Epidermal melanocyte (primary cell): ENCODE measurements around a stretch of chr6.

DNA sequence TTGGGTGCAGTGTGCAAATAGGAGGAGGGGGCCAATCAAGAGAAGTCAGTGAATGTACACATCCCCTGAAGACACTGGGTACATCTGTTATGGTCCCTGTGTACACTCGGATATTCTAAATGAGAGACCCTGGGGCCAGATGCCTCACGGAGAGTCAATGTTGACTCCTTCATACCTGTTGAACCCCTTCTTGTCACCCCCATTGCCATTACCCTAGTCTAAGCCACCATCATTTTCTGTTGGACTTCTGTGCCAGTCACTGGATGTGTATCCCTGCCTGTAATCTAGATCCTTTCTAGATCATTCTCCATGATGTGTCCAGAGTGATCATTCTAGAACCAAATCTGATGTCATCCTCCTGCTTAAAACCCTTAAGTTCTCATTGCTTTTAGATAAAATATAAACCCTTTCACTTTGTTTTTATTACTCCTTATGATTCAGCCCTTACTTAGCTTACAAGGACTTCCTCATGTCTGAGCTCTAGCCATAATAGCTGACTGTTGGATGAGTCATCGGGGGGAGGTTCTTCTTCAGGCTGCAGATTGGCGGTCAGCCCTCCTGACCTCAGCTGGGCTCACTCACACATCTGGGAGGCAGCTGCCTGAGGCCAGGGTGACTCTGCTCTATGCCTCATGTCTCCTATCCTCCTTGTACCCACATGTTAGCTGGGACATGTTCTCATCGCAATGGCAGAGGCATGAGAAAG is 287.5 kb downstream of the ESR1 start:
- RRBS = no CpG with 5 or more reads among the region's 5 CpGs

DNA sequence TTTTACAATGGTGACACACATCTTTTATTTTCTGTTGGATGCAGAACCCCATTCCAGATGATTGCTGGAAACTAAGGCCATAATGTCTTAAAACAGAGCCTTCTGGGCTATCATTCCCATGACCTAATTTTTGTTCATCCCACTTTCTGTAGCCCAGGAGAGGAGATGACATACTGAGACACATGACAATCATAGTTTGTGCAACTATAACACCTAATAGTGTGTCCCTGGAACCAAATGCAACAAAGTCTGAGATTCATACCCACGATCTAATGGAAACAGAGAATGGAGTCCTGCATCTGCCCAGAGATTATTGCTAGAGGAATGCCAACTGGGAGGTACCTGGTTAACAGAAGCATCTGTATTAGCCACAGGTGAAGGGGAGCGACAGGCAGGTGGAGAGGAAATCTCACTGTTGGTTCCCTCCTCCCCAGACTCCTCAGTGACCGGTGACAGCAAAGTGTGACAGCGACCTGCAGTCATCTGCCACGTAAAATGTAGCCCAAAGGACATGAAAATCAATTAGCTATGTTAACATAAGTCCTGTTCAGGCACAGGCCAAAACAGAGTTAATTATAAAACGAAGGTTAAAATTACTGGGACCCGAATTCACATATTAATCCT is 336.8 kb downstream of the SYNE1 start:
- RRBS = no CpG with 5 or more reads among the region's 7 CpGs

DNA sequence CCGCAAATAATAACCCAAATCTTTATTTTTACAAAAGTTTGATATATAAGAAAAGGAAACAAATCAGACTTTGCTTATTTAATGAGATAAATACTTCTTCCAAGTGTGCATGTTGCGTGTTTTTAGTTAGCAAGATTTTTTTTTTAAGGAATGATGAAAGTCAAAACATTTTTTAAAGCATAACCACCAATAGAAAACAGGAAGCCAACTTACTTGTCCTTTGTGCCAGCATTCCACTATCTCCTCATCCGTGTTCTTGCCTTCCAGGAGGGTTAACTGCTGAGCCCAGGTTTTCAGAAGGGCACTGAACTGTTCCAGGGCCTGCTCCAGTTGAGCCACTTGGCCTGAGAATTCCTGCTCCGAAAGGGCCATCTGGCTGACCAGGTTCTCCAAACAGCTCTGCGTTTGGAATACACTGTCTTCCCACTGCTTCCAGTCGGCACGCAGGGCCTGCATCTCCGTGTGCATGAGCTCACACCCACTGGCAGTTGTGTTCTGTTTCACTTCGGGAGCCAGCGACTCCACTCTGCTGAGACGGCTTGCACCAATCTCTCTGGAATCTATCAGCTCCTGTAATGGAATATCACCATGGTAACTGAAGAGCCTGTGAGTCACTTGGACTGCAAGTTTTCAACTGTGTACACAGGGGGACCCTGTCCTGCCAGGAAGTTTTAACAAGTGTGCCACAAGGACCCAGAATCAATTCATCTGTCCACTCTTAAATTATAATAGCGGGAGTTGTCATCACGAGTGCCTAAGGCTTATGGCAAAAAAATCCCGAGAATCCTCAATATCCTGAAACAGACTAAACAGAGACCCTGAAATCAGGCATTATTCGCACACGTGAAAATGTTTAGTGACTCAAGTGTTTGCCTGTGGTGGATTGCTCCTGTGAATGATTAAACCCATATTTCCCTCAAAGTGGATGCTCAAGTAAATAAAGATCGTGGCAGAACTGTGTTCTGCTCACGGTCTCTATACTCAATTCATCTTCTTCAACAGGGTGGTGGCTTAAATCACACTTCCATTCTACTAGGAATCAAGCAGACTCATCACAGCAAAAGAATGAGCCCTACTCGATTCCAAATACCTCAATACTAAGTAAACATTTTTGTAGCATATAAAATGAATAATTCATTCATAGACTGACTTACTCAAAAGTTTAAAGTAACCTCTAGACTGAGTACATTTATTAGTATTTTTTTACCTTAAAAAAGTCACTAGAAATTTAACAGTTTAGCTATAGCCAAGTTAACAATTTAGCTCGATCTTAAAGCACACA is 255.9 kb downstream of the SYNE1 start:
- RRBS = no CpG with 5 or more reads among the region's 20 CpGs

GRCh38 chr6:152695594-152696063 is 2.1 kb upstream of the MYCT1 start:
- RRBS = no CpG with 5 or more reads among the region's 1 CpG

DNA sequence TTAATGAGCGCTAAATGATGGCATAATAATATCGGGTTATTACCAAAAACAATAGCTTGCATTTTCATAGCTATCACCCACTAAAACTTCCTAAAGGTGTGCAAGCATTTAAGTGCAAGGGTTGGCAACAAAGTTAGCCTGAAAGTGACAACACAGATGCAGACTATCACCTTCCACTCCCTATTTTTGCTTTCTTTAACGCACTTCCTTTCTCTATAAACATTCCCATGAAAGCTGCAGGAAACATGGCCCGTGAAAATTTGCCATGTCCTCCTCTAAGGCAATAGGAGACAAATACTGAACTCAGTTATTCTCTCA is 2.7 kb downstream of the MYCT1 start:
- RRBS = no CpG with 5 or more reads among the region's 4 CpGs

DNA sequence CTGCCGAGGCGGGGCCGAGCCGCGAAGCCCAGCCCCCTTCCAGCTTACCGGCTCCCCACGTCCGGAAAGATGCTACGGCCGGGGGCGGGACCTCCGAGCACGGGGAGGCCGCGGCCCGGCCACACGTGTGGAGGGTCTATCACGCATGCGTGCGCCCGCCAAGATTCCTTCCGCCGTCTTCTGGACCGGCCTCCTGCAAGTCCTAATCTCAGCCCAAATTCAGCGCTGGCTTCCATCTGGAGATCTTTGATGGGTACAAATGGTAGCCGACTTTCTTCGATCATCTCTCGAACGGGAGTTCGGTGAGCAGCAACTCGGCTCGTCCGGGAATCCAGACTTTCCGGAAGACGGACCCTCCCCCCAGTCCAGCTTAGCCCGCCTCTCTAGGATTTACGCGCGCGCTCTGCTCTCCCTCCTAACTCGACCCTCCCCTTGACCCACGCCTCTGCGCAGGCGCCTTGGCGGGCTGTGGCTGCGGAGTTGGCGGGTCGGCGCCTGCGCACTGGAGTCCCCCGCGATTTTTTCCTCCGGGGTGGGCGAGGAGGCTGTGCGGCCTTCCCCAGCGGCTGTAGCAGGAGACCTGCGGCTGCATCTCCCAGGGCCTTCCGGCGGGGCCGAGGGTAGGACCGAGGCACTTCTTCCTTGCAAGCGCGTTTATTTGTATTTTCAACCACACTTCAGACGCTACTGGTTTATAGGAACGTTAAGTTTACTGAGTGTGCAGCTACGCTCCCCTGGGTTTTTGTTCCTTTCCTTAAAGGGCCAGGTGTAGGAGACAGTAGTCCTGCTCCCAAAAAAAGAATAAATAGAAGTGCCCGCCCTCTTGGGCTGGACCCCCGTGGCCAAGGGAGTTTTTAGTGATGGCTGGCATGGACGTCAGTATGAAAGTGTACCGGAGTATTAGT is 597 bp upstream of the FBXO5 start:
- RRBS = 2% methylated on average over 20 of the region's 70 CpGs

- RRBS = no CpG with 5 or more reads among the region's 7 CpGs
Measured at GRCh38 chr6:154416933-154417904, 60.6 kb upstream of the IPCEF1 start.

- RRBS = no CpG with 5 or more reads among the region's 10 CpGs
Measured at GRCh38 chr6:154448540-154449308, 61.8 kb downstream of the CNKSR3 start.

GRCh38 chr6:154592948-154593597 is 82.6 kb upstream of the CNKSR3 start:
- RRBS = no CpG with 5 or more reads among the region's 10 CpGs

GRCh38 chr6:154619262-154619697 is 108.8 kb upstream of the CNKSR3 start:
- RRBS = no CpG with 5 or more reads among the region's 5 CpGs

DNA sequence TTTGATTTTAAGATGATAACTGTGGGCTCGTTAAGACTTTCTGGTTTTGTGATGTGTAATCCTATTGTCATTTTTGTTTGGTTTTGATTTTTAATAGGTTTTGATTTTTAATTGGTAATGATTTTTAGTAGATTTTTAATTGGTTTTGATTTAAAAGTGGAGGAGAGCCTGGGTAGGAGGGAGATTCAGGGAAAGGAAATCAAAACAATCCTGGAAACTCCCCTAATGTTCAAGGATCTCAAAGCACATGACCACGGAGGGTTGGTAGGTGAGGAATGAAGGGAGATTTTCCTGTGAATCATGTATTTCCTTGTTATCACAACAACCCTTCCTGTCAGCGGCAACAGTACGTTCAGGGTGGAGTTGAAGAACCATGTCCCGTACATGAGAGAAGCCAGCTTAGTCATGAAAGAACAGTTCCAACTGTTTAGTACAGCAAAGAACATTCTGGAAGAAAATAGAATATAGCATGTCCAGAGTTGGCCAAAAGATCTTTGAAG is 79.4 kb upstream of the SCAF8 start:
- RRBS = no CpG with 5 or more reads among the region's 5 CpGs

DNA sequence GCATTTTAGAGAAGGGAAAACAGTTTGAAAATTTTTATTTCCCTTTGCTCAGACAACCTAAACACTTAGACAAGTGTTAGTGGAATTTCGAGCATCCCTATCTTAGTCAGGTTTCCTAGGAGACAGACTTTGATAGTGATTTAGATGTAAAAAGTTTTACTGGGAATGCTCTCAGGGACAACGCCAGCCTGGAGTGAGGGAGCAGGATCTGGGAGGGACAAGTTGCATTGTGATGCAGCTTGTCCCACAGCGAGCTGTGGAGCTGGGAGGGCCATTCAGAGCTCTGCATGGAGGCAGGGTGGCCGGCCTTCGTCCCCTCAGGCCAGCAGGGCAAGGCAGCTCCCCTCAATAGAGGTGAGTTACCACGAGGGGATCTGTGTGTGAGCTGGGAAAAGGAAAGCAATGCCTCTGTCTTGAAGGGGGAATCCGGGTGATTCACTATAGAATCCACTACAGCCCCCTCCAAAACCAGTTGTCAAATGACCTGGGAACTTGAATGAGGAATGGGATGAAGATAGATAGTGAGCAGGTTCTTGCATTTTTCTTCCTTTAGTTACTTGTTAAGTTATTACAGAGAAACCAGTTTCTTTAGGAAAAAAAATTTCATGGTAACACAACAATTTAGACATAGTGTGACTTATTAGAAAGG is 114.8 kb upstream of the CLDN20 start:
- RRBS = no CpG with 5 or more reads among the region's 7 CpGs

DNA sequence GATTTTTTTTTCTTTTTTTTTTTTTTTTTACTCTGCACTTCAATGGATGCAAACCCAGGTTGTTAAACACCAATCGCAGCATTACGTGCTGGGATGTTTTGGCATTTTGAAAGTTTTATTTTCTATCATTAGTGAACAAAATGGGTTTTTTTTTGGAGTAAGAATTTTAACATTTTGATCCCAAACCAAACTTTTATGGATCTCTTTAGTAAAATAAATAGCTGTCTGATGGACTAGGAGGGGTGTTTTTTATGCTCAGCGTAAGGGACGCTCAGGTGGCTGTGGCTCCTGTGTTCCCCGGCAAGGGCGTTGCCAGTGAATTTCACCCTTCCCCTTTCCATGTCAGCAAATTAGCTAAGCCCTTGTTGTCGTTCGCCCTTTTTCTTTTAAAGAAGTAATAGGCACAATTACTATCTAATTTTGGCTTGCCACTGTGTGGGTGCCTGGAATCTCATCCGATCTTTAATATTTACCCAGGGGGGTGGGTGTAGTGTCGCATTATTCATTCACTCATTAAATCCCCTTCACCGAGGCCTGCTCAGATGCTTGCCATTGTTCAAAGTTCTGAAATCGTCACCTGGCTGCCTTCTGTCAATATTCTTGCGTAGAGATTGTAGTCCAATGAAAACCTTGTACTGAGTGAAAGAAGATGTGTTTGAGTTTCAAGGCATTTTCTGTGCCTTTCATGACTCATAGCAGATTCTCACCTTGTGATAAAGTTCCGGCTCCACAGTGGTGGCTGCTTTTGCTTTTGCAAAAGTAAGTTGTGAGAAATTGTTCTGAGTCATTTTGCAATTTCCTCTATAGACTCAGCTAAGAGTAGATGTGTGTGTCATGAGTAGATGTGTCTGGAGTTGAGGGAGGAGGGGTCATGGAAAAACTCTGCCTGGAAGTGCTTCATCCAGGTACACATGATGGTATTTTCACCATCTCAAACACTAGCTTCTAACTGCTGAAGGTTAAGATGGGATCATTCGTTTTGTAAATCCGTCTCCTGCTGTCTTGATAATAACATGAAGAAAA is 40.0 kb upstream of the CLDN20 start:
- RRBS = no CpG with 5 or more reads among the region's 16 CpGs

DNA sequence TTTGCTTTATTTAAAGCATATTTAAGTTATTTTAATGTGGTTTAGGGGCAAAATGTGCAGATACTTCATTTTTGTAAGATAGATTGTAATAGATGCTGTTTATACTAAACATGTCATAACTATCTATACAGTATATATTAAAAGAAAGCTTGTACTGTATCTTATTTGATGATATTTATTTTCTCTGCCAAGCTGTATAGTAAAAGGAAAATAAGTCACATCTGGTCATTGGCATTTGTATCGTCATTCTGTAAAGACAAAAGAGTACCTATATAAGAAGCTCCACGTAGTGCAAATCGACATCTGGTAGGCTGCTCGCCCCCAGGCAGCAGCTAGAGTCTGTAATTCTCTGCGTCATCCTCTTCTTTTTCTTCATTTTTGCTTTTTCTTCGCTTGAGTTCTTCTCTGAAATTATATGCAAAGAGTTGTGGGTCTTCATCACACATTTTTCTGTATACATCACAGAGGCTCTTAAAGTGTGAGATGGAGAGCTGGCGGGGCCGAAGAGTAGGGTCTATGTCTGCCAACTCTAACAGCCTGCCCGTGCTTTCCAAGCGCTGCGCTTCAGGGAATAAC is 6.2 kb upstream of the CLDN20 start:
- RRBS = no CpG with 5 or more reads among the region's 11 CpGs

DNA sequence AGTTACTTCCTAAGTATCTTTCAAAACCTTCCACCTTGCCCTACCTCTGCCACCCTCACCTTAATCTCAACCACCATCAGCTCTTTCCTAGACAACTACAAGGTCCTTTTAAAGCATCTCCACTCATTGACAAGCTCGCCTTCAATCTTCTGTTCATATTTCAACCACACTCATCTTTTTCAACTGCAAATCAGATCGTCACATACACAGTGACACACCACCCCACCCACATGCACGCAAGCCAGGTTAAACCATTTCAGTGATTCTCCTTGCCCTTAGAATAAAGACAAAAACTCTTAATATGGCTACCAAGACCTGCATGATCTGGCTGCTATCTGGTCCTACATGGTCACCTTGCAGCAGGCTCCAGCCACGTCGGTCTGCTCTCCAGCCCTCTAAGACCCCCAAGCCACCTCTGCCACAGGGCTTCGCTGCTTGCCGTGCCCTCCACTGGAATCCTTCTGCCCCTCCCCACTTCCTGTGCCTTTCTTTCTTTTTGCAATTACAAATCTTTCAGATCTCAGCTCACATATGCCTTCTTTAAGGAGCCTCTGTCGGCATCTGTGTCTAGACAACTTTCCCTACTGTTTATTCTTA is 507.4 kb upstream of the ARID1B start:
- RRBS = no CpG with 5 or more reads among the region's 8 CpGs

DNA sequence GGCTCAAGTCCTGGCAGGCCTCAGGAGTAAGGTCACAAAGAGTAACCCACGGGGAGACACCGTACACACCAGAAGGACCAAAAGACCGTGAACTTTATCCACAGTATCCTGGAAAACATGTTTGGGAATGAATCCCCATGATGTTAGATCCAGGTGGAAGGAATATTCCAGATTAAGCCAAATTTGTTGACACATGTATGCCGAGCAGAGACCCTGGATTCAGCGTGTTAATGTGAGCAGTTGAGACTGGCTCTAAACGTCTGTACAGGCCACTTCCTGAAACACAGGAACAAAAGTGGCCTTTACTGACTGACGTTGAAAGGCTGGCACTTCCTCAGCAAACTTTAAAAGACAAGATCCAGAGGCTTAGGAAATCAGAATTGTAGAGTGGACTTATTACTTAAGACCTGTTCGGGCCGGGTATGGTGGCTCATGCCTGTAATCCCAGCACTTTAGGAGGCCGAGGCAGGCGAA is 125.8 kb upstream of the ARID1B start:
- RRBS = no CpG with 5 or more reads among the region's 11 CpGs

GRCh38 chr6:156810131-156810843 is 33.1 kb downstream of the ARID1B start:
- RRBS = no CpG with 5 or more reads among the region's 4 CpGs

- RRBS = no CpG with 5 or more reads among the region's 13 CpGs
Measured at GRCh38 chr6:156943806-156944619, 166.8 kb downstream of the ARID1B start.

- RRBS = no CpG with 5 or more reads among the region's 4 CpGs
Measured at GRCh38 chr6:157002864-157003536, 225.8 kb downstream of the ARID1B start.

- RRBS = no CpG with 5 or more reads among the region's 7 CpGs
Measured at GRCh38 chr6:157099943-157100592, 223.3 kb downstream of the TMEM242 start.